Bile duct (tissue), 1 donor: ENCODE measurements around a stretch of chr17.

GRCh38 chr17:1779286-1780598 is 17.9 kb downstream of the SERPINF1 start:
- PRO-cap = bidirectional peak, plus-strand start at chr17:1780034, minus-strand start at chr17:1779877

- PRO-cap = no peak
Observed at GRCh38 chr17:1823659-1824152, 6.0 kb downstream of the SMYD4 start.

- PRO-cap = no peak
Observed at GRCh38 chr17:2101391-2101983, 46.6 kb downstream of the HIC1 start.

DNA sequence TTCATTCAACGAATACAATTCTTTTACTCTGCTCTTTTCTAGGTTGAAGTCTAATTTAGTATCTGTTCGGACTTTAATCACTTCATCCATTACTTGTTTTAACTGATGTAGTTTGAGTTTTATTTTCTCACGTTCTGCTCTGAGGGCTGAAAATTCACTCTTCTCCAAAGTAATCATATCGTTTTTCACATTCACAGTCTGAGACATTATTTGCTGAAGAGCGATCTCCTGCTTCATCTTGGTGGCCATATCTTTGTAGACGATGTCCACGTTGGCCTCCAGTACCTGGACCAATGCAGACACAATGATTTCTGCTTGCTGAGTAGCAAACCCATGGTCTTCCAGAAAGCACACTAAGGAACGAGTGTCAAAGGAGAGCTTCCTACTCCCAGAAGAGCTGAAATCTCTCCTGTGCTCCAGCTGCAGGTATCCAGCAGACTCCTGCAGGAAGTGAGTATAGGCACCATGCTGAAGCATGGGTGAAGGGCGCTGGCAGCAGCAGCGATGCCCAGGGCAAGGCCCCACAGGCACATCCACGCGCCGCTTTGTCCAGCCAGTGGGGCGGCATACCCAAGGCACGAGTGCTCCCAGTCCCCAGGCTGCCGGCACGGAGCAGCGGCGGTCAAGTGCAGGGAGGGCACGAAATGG is 72.9 kb downstream of the HIC1 start:
- PRO-cap = no peak

- PRO-cap = no peak
Observed at GRCh38 chr17:2263071-2263580, 40.5 kb downstream of the SMG6 start.

GRCh38 chr17:2299392-2299607 is 4.3 kb downstream of the SMG6 start:
- PRO-cap = no peak

- PRO-cap = no peak
Observed at GRCh38 chr17:2382055-2382365, 18.9 kb downstream of the MNT start.

DNA sequence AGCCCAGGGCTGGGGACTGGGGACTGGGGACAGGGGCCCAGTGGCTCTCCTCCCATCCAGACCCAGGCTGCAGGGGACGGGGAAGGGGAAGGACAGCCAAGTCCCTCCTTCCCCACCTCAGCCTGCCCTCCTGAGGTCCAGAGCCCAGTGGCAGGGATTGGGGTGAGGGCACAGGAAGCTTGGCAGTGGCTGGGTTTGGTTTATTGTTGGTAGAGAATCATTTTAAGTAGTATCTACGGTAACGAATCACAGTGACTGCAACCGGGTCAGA is 14.9 kb downstream of the MNT start:
- PRO-cap = no peak

- PRO-cap = bidirectional peak, plus-strand start at chr17:2394039, minus-strand start at chr17:2393805
Observed at GRCh38 chr17:2393932-2394550, 6.8 kb downstream of the MNT start.

GRCh38 chr17:2571953-2572595 is 21.4 kb upstream of the PAFAH1B1 start:
- PRO-cap = no peak

- PRO-cap = no peak
Observed at GRCh38 chr17:2594273-2595013, 989 bp downstream of the PAFAH1B1 start.

GRCh38 chr17:2604964-2605413 is 11.5 kb downstream of the PAFAH1B1 start:
- PRO-cap = no peak

DNA sequence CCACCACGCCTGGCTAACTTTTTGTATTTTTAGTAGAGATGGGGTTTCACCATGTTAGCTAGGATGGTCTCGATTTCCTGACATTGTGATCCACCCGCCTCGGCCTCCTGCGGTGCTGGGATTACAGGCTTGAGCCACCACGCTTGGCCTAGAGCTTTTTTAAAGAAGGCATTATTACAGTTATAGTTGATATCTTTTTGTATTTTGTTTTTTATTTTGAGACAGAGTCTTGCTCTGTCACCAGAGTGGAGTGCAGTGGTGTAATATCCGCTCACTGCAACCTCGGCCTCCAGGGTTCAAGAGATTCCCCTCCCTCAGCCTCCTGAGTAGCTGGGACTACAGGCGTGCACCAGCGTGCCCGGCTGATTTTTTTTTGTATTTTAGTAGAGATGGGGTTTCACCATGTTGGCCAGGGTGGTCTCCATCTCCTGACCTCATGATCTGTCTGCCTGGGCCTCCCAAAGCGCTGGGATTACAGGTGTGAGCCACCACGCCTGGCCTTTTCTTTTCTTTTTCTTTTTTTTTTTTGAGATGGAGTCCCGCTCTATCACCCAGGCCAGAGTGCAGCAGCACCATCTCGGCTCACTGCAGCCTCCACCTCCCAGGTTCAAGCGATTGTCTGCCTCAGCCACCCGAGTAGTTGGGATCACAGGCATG is 13.6 kb downstream of the PAFAH1B1 start:
- PRO-cap = no peak

- PRO-cap = no peak
Observed at GRCh38 chr17:2701179-2702168, 10.1 kb downstream of the CLUH start.

- PRO-cap = no peak
Observed at GRCh38 chr17:2709941-2710653, 1.5 kb downstream of the CLUH start.

DNA sequence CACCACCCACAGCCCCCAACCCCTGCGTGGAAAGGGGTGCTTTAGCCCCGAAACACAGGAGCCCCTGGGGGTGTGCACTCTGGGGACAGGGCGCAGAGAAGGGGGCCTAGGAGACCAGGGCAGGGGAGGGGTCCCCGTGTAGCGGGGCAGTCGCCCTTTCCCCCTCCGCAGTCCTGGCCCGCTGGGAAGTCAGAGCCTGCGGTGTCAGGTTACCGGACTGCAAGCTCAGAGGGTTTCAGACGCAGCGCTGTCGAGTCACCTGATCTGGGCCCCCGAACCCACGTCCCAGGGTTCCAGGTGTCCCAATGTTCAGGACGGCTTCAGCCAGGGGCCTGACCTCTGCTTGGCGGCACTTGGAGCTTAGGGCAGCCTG is 6.7 kb upstream of the CCDC92B start:
- PRO-cap = no peak

DNA sequence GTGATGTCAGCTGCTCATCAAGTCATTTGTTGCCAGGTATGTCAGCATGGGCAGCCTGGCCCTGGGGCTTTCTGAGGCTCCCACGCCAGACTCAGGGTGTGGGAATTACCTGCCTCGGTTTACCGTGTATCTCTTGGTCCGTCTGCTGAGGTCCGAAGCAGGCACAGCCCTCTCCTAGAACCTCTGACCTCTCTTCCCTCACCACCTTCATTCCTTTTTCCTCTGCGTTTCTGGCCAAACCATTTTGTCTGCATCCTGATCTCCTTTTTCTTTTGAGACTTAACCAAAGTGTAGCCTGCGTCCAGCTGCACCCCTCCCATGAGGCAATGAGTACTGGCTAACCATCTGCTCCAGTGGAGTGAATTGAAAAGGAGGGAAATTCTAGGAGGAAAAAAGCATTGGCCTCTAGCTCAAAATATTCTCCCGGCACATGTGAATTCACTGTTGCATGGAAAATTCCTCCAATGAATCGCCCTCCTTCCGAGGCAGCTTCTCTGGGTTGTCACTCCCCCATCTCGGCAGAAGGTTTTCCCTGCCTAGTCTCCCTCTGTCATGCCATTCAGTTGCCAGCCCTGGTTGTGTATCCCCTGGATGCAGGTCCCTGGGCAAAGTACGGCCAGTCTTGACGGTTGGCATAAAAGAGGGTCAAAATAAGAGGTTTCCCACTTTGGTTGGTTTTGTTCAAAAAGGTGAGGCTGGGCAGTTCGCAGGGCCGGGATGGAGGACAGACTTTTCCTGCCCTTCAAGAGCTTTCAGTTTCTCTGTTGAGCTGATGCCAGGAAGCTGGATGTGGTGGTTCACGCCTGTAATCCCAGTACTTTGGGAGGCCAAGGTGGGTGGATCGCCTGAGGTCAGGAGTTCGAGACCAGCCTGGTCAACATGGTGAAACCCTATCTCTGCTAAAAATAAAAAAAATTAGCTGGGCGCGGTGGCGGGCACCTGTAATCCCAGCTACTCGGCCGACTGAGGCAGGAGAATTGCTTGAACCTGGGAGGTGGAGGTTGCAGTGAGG is 5.7 kb downstream of the RAP1GAP2 start:
- PRO-cap = no peak

- PRO-cap = bidirectional peak, plus-strand start at chr17:3049188, minus-strand start at chr17:3048859
Observed at GRCh38 chr17:3048499-3049053, 14.8 kb downstream of the OR1D5 start.

GRCh38 chr17:3556833-3557241 is 775 bp downstream of the TRPV3 start:
- PRO-cap = no peak

DNA sequence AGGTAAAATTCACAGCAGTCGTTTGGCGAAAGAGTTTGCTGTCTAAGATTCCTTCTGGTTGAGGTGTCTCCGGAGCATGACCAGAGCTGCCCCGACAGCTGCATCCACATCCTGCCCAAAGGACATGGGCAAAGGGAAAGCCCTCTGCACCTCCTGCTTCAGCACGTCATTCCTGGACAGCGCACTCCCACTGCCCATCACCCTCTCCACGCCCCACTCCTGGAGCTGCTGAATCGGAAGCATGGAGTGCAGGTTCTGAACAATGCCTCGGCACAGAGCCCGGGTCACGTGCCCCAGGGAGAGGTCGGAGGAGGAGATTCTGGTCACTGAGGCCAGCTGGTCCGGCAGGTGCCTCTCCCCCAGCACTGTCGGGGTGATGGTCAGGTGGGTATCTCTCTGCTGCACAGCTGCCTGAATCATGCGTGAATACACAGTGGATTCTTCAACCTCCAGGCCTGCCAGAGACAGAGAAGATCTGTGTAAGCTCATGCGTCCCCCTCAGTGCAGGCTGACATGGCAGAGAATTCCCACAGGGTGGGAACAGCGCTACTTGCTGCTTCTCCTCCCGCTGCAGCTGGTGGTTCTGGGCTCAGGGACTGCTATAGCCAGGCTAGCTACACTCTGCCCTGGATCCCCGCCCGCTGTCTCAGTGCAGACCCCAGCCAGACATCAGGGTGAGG is 1.4 kb upstream of the TRPV1 start:
- PRO-cap = no peak